Pulmonary lymph node (tissue), 1 donor: ENCODE results near the genes AUH, SPTLC1 and ZNF484.

GRCh38 chr9:89878456-89879218, 273.8 kb downstream of the GADD45G start:
- PRO-cap, result no peak

GRCh38 chr9:90212911-90213538, 429.6 kb downstream of the DIRAS2 start:
- PRO-cap, result unidirectional peak, minus-strand start at chr9:90213232

DNA sequence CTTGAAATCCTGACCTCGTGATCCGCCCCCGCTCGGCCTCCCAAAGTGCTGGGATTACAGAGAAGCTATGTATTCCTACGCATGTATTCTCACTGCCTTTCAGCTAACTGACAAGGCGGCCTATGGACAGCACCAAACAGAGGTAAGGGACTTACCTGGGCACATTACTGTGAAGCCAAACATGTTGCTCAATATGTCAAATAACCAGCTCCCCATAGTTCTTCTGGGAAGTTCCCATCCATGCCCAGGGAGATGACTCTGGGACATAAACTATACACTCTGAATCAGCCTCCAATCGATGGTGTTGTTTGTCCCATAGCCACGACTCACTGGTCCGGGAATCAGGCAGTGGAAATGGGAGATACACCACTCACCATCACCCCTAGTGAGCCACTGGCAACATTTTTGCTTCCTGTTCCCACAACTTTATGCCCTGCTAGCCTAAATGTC, 114.7 kb downstream of the SYK start:
- PRO-cap, result no peak

GRCh38 chr9:90997424-90997799, 195.8 kb downstream of the SYK start:
- PRO-cap, result no peak

- PRO-cap, result no peak
Measured at GRCh38 chr9:90998451-90998928, 196.9 kb downstream of the SYK start.

- PRO-cap, result no peak
Measured at GRCh38 chr9:91161971-91163056, 199.4 kb downstream of the AUH start.

GRCh38 chr9:91230196-91230910, 131.4 kb downstream of the AUH start:
- PRO-cap, result no peak

DNA sequence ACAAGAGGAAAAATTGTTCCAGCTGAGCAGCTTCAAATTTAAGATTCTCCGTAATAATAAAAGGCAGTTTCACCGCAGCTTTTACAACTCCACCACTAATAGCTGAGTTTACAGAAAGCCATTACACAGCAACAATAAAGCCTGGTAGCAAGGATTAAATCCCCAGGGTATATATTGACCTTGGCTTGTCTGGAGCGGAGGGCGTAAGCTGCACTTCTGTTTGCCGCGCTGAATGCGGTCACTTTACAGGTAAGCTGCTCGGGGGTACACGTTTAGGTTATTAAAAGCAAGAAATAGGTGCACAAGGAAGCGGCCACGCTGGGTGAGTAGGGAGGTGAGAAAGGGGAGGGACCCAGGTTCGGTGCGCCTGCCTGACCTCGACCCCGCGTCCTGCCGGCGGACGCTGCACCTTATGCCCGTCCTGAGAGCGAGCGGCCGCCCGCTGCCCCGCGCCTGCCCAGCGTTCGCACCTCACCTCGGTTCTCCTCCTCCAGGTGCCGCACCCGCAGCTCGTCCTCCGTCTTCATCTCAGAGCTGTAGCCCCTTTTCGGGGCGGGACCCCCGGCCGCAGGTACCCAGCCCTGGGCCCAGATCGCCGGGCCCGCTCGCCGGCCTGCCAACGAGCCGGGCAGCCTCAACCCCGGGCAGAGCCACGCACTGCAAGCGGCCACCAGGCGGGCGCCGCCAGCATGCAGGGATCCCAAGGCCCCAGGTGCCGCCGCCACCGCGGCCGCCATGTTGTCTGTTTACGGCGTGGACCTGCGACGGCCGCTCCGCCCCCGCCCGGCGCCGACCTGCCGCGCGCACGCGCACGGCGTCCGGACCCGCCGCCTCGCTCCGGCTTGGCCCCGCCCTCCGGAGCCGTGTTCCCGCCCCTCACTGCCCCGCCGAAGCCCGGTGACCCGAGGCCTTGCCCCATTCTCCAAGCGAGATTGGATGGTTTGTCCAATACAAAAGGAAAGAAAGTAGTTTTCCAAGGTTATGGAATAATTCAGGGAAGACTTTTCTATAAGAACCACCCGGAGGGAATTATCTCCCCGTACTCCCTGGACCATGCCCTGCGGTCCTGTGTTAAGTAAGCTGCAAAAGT, at the start of gene AUH:
AUH (minus strand) TSS at position 766 of the 1,090 bp plus-strand sequence.
- PRO-cap, result unidirectional peak, plus-strand start at position 183 of the sequence; unidirectional peak, minus-strand start at position 796 of the sequence

DNA sequence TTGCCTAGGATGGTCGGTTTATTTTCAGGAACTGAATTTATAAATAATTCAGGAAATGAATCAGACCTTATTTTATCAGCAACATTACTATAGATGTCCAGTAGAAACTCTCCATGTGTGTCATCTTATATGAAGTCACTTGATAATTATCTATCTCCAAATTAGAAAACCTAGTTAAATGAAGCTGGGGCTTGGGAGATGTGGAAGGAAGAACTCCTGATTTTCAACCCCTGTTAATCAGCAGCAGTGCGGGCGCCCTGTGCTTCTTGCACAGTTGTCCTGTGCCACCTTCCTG, 13.4 kb upstream of the AUH start:
- PRO-cap, result no peak

DNA sequence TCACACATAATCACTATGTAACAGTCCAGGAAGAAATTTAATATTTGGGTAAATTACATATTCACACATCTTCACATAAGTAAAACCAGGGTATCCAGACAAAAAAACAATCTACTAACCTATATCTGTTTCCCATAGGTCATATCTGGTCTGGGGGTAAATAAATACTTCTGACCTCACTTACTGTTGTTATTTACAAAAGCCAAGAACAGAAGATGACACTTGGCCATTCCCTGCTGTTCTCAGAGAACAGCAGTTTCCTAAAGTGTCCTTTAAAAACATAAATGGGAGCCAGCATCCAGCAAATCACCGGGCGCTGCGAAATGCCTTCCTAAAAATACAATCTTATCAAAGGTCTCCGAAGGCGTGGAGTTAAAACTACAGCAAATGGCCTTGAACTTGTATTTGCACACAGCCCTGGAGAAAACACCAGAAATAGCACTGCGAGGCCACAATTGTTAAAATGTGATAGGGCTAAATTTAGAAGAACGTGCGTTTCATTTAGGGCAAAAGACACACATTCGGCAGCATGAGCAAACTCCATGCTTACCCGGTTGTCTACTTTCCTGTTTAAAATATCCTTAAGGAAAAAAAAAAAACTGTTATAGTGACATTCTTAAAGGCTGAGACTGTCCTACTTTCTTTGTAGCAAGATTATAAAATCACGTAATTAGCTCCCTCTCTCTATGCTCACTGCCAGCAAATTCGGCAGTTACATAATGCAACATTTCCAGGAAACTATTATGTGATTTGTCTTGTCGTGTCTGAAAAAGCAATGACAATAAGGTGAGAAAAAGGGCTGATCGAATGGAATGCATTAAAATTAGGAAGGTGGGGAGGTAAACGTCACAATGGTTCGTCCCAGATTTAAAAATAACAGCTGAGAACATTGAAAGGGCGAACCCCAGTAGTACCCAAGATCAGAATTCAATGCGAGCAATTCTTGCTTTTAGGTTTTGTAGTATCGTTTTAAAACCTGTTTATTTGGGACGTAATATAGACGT, 1.4 kb downstream of the NFIL3 start:
- PRO-cap, result bidirectional peak, plus-strand start at position 919 of the sequence, minus-strand start at position 777 of the sequence

DNA sequence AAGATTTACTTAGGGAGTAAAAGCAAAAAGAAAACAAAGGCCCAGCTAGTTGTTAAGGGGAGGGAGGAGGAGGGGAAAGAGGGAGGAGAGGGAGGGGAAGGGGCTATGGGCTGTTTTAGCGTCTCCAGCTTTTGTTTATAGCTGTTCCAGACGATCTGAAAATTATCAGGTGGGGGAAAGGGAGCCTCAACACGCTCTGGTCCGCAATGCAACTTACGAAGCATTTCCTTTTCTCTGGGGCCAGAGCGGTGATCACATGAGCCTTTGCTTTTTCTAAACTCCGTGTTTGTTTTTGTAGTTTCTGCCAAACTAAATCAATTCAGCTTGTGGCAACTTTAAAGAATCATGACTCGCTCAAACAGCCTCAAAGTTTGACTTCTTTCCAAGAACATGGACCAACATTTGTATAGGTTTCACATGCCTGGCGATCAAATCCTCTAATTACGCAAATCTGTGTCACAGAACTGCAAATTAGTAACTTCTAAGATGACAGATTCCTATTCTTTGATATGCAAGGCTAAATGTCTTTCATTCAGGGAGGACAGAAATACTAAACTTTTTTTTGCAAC, 132.2 kb downstream of the ROR2 start:
- PRO-cap, result no peak

DNA sequence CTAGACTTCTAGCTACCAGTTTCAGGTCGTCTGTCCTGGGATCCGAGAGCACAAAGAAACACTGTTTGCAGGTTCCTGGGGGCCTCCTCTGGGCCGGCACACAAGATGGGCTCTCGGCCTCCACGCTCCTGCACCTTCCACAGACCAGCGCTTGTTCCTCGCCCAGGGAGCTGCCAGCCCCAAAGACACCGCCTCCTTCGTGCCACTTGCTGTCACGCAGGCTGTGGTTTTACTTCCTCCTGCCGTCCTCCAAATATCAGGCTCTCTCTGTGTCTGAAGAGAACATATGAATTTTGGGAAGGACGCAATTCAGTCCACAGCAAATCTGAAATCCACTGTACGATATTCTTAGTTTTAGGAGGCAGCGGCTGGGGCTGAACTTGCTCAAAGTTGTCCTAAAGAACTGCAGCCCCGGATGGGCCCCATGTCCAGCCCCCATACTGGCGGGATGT, 105.8 kb downstream of the ROR2 start:
- PRO-cap, result no peak

DNA sequence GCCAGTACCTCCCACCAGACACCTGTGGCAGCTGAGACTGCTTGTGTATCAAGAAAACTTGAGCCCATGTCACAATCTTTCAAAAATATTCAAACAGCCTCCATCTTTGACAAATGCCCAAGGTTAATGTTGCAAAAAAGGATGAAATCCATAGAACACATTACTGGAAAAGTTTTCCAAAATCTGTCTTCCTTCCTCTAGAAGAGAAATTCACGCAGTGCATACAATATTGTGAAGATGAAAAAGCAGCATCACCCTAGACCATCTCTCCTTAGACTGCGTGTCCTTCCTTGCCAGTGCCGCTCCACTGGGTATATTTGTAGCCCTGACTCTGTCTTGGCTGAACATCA, 54.1 kb downstream of the ROR2 start:
- PRO-cap, result no peak

DNA sequence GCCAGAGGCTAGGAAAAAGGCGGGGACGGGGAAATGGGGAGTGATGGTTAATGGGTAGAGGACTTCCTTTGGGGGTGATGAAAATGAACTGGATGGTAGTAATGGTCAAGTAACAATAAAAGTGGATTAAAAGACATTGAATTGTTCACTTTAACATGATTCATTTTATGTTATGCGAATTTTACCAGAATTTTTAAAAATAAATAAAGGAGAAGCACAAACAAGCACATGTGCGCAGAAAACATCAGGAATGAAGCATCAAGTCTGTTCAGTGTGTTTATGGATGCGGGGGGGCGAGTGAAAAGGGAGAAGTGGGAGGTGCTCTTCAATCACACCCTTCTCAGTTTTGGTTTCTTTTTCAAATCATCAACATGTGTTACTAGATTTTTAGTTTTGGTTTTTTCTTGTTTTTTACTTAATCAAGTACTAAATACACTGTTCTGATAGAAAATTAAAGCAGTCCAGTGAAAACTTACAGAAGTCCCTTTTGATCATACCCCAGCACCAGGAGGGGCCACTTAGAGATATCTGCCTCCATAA, 16.1 kb downstream of the ROR2 start:
- PRO-cap, result no peak

DNA sequence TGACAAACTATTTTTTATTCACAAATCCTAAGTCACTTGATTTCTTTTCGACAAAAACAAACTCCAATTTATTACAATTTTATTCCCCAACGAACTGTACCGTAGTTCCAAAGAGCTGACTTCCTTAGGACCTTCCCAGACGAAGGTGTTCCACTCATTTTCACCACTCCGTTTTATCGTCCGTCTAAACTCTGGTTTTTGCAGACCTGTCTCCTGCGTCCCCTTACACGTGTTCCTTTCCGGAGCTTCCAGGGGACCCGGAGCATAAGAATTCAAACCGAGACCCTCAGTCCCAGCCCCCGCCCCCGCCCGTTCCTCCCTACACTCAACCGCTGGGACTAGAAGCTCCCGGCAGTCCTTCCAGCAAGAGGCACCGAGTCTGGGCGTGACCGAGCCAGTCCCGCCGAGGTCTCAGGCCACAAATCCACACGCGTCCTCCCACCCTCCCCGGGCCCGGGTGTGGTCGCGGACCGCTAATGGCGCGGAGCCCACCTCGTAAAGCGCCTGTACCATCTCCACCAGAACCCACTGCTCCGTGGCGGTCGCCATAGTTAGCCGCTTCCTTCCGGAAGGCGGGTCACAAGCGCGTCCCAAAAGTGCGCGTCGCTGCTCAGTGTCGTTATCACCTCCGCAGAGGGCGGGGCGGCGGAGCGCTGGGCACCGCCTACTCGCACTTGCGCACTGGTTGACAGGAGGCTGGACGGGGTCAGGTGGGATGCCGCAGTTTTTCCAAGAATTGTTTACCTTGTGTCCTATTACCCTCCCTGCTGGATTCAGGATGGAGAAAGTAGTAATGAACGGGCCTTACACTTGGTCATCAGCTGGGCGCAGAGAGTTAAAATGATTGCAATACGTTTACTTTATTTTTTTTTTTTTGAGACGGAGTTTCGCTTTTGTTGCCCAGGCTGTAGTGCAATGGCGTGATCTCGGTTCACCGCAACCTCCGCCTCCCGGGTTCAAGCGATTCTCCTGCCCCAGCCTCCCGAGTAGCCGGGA, at the start of gene SPTLC1:
SPTLC1 (minus strand) TSS at position 592 of the 996 bp plus-strand sequence.
- PRO-cap, result bidirectional peak, plus-strand start at position 691 of the sequence, minus-strand start at position 592 of the sequence

DNA sequence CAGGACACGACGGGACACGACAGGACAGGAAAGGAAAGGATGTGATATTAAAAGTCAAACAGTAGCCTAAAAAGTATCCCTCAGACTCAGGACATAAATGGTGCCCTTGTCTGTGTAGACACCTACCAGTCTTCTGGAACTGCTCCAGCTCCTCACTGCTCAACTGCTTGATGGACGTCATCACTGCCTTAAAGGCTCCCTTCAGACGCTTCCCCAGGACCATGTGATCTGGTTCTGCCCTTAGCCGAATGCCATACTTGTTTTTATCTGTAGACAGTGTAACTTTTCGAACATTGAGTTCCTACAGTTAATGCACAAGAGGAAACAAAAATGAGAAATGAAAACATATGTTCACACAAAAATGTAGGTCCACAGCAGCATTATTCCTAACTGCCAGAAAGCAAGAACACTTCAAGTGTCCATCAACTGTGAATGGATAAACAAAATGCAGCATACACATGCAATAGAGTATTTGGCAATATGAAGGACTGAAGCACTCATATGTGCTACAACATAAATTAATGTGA, 46.2 kb downstream of the IARS1 start:
- PRO-cap, result no peak

DNA sequence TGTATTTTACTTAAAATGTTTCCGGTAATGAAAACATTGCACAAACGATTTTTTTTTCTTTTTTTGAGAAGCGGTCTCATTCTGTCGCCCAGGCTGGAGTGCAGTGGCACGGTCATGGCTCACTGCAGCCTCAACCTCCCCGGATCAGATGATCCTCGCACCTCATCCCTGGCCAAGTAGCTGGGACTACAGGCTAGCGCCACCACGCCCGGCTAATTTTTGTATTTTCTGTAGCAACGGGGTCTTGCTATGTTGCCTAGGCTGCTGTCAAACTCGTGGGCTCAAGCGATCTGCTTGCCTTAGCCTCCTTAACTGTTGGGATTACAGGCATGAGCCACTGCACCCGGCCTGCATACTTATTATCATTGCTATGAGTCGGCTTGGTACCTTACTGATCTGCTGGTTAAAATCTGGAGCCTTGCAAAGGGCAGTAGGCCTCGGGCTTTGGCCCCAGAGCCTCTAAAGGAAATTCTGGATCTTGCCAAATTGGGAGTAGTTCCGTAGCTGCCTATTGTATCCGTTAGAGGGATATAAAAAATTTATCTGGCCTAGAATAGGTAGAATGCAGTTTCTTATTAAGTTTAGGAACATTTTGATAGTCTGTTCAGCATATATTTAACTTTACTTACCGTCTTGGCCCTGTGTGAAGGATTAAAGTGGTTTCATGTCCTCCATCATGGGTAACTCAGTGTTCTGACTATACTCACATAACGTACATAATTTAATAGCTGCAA, 918 bp upstream of the IARS1 start:
- PRO-cap, result no peak

- PRO-cap, result no peak
Measured at GRCh38 chr9:92666006-92666299, 4.0 kb downstream of the IPPK start.

- PRO-cap, result unidirectional peak, minus-strand start at chr9:92878026
Measured at GRCh38 chr9:92877450-92878320, at the start of gene ZNF484. TSS of gene ZNF484 (minus strand) at chr9:92878038.

- PRO-cap, result unidirectional peak, plus-strand start at chr9:92962152
Measured at GRCh38 chr9:92961833-92962322, 14.6 kb downstream of the FGD3 start.